Right ventricle myocardium (tissue), 1 donor: Measurements from ENCODE around the gene ATG5.

- PRO-cap, 2 experiments = no peak in any of the 2 experiments
Observed at GRCh38 chr6:103675706-103676091, 1184.0 kb downstream of the HACE1 start.

- PRO-cap, 2 experiments = no peak in any of the 2 experiments
Observed at GRCh38 chr6:104936318-104937415, 20.2 kb upstream of the LIN28B start.

DNA sequence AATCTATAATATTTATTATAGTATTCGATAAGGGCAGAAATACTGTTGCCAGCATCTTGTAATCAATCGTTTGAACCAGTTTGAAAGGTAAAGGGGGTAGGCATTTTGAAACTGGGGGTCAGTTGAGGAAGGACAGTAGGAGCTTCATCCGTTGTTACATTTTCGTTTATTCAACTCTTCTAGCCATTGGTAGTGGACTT lies 1.1 kb upstream of the LIN28B start:
- PRO-cap, 2 experiments = no peak in any of the 2 experiments

GRCh38 chr6:105993260-105994012 lies 92.7 kb upstream of the PRDM1 start:
- PRO-cap, 2 experiments = no peak in any of the 2 experiments

- PRO-cap, 2 experiments = peak in 1 of 2 experiments; most common minus-strand start chr6:106103798 (in 1)
Observed at GRCh38 chr6:106102911-106104101, 17.2 kb downstream of the PRDM1 start.

- PRO-cap, 2 experiments = no peak in any of the 2 experiments
Observed at GRCh38 chr6:106117350-106118052, 31.4 kb downstream of the PRDM1 start.

- PRO-cap, 2 experiments = no peak in any of the 2 experiments
Observed at GRCh38 chr6:106178636-106179628, 92.8 kb downstream of the PRDM1 start.

DNA sequence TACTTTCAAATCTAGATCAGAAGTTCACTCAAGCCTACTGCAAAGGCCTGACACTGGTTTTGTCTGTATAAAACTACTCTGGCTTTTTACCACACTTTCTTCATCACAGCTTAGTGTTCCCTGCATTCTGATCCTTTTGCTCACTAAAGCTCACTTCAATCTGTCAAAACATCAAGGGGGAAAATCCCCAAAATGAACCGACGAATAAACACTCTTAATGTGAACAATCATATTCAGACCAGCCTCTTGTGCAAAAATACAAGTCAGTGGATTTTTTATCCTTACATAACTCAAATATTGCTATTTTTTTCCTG lies 98.5 kb downstream of the PRDM1 start:
- PRO-cap, 2 experiments = no peak in any of the 2 experiments

DNA sequence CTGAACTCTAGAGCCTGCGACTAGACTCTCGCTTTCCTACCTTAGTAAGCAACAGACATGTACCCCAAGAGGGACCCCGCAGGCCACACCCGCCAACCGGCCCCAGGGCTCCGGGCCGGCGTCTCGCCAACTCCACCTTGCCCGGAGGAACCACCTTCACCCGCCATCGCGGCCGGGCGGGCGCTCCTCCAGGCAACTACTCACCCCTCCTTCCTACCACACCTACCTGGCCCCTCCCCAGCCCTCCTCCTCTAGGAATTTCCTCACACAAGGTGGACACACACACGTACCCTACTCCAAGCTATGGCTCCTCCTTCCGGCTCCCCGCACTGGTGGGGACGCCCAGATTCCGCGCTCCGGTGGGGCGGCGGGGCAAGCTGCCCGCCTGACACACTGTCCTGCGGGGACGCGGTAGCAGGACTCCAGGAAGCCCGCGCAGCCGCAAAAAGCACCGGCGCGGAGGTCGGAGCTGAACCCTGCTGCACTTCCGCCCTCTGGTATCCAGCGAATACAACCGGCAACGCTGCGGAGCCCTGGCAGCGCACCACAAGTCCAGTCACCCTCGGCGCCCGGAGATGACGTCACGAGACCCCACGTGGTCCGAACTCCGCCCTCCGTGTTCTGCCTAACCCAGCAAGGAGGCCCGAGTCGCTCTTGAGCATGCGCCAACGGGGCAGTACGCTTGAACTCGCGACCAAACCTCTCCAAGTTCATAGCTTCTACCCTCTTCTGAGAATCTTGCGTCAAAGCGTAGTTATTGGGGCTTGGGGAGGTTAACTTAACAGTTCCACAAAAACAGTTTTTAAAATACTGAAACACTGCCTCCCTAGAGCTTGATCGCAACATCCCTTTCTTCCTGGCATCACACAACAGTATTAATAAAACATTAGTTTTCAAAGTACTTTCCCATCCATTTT lies at the start of gene ATG5:
TSS of gene ATG5 (minus strand) at position 525 of the 917 bp plus-strand sequence.
- PRO-cap, 2 experiments = peak in 2 of 2 experiments; most common plus-strand start position 657 of the sequence (in 2); most common minus-strand start position 395 of the sequence (in 2)

- PRO-cap, 2 experiments = no peak in any of the 2 experiments
Observed at GRCh38 chr6:106454603-106454946, 94.1 kb downstream of the CRYBG1 start.

GRCh38 chr6:106510995-106511223 lies 118.4 kb downstream of the RTN4IP1 start:
- PRO-cap, 2 experiments = no peak in any of the 2 experiments

GRCh38 chr6:106512040-106512383 lies 117.3 kb downstream of the RTN4IP1 start:
- PRO-cap, 2 experiments = no peak in any of the 2 experiments

DNA sequence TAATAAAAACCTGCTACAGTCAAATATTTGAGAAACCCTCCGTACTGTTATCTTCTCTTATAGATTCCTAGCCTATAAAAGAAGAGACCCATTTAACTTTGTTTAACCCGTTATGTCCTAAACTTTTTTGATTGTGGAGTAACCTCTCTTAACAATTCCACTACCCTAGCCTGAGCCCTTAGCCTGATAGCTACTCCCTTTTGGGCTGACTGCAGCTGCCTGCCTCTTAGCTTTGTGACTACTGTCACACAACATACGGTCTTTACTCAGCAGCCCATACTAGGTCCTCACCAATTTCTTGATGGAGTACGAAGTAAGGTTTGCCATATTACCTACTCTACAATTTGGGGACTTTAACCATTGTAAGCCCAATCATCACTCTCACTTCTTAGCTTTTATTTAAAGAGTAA lies 72.7 kb downstream of the QRSL1 start:
- PRO-cap, 2 experiments = no peak in any of the 2 experiments

- PRO-cap, 2 experiments = no peak in any of the 2 experiments
Observed at GRCh38 chr6:106703057-106703819, 73.9 kb downstream of the QRSL1 start.

- PRO-cap, 2 experiments = no peak in any of the 2 experiments
Observed at GRCh38 chr6:106746296-106747136, 117.1 kb downstream of the QRSL1 start.

DNA sequence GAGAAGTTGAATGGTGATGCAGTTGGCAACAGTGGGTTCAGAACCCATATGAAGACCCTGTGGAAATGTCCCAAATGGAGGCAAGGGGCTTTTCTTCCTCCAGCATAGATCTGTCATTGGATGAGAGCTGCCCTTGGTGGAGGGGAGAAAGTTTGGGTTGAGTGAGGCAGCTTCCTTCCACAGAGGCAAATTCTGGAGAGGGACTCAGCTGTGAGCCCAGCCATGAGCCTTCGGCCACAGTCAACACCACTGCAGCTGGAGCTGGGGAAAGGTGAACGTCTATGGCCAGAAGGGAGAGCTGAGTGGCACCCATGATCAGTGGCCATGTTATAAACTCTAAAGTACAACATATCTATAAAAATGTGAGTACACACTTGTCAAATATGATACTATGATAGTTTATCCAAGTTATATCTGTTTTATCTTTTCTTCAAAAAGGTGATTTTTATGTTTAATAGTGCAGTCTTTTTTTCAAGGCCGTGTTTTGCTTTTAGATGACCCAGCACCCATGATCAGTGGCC lies 114.8 kb downstream of the CD24 start:
- PRO-cap, 2 experiments = no peak in any of the 2 experiments

DNA sequence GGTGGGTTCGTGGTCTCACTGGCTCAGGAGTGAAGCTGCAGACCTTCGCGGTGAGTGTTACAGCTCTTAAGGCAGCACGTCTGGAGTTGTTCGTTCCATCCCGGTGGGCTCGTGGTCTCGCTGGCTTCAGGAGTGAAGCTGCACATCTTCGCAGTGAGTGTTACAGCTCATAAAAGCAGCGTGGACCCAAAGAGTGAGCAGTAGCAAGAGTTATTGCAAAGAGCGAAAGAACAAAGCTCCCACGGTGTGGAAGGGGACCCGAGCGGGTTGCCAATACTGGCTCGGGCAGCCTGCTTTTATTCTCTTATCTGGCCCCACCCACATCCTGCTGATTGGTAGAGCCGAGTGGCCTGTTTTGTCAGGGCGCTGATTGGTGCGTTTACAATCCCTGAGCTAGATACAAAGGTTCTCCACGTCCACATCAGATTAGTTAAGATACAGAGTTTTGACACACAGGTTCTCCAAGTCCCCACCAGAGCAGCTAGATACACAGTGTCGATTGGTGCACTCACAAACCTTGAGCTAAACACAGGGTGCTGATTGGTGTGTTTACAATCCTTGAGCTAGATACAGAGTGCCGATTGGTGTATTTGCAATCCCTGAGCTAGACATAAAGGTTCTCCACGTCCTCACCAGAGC lies 95.8 kb downstream of the PDSS2 start:
- PRO-cap, 2 experiments = no peak in any of the 2 experiments

- PRO-cap, 2 experiments = no peak in any of the 2 experiments
Observed at GRCh38 chr6:107815891-107816230, 8.3 kb downstream of the SCML4 start.

DNA sequence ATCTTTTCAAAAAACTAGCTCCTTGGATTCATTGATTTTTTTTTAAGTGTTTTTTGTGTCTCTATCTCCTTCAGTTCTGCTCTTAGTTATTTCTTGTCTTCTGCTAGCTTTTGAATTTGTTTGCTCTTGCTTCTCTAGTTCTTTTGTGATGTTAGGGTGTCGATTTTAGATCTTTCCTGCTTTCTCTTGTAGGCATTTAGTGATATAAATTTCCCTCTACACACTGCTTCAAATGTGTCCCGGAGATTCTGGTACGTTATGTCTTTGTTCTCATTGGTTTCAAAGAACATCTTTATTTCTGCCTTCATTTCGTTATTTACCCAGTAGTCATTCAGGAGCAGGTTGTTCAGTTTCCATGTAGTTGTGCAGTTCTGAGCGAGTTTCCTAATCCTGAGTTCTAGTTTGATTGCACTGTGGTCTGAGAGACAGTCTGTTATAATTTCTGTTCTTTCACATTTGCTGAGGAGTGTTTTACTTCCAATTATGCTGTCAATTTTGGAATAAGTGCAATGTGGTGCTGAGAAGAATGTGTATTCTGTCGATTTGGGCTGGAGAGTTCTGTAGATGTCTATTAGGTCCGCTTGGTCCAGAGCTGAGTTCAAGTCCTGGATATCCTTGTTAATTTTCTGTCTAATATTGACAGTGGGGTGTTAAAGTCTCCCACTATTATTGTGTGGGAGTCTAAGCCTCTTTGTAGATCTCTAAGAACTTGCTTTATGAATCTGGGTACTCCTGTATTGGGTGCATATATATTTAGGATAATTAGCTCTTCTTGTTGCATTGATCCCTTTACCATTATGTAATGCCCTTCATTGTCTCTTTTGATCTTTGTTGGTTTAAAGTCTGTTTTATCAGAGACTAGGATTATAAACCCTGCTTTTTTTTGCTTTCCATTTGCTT lies 65.7 kb upstream of the SCML4 start:
- PRO-cap, 2 experiments = no peak in any of the 2 experiments

GRCh38 chr6:108043307-108044199 lies 31.0 kb downstream of the OSTM1 start:
- PRO-cap, 2 experiments = no peak in any of the 2 experiments